ENCODE data around the gene PARP11.

DNA sequence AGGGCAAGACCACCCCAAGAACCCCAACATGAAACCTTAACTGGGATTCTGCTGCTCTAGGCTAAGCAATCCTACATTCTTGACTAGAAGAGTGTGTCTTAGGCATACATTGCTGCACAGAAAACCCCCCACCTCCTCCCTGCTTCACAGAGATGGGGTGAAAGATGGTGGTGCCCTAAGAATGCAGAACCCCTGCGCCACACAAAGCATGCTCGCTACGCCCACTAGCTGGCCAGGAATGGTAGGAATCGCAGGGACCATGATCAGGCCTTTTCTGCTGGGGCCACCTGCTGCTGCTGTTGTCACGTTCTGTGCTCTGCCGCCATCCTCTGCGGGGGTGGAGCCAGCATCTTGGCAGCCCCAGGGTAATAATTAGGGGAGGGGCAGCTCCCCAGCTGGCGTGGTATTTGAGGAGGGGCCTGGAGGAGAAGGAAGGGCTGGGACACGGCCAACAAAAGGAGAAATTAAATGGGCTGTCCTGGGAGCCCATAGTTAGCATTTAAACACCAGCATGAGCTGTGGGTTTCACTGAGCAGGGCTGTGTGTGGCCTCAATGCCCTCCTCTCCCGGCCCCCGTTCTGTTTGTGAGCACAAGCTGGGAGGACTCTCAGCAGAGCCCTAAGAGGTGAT lies 324.0 kb downstream of the CACNA1C start:
- RRBS, result no CpG with 5 or more reads among the region's 11 CpGs

DNA sequence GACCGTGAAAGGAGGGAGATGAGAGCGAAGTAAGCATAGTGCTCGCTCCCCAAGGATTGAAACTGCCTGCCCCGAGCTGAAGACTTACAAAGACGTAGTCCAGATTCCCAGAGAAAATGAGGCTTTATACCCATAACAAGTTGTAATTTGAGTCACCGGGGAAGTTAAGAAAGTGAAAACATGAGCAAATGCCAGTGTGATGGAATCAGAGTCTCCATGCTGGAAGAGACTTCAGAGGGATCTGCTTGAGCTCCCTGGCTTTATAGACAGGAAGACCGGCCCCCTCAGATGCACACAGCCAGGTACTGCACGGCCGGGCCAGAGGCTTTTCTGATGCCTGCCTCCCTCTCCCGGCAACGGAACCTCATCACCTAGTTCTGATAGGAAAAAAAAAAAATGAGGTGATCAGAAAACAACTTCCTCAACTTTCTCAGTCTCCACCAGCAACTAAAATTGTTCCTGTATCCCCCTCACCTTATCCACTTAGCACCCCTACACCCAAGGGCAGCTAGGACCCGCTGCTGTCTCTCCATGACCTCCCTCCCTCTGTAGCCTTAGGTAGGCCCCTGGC lies 332.3 kb downstream of the CACNA1C start:
- RRBS, result 33% methylated on average over 4 of the region's 12 CpGs

DNA sequence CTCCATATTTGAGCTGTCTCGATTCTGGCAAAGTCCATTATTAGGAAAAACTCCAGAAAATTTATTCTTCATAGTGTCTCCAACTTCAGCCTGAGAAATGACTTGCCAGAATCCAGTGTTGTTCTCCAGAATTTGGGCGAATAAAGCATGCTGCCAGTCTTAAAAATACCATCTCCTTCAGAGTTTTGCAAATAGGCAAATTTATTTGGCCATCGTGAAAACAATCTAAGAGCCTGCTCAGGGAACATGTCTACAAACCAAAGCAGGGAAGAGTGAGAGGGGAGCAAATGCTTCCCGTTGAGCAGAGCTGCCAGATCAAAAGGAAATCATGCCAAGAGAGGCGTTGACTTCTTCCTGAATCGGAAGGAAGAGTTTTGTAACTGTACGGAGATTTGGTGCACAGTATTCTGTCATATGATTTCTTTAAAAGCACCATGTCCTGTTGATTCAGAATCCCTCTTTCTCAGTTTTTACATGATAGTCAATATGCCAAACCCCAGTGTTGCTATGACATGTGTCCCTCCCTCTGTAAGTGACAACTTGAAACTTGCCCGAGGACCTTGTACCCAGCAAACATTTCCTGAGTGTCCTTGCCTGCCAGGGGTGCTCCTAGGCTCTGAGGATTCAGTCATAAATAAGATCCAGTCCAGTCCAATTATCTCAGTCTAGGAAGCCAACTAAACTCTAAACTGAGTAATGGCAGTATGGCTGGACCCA lies 300.3 kb upstream of the FKBP4 start:
- RRBS, result no CpG with 5 or more reads among the region's 8 CpGs

GRCh38 chr12:2496785-2497035 lies 298.1 kb upstream of the FKBP4 start:
- RRBS, result no CpG with 5 or more reads among the region's 4 CpGs

- RRBS, result 6% methylated on average over 33 of the region's 61 CpGs
These were observed 945 bp downstream of the FKBP4 start for GRCh38 chr12:2795608-2796221.

DNA sequence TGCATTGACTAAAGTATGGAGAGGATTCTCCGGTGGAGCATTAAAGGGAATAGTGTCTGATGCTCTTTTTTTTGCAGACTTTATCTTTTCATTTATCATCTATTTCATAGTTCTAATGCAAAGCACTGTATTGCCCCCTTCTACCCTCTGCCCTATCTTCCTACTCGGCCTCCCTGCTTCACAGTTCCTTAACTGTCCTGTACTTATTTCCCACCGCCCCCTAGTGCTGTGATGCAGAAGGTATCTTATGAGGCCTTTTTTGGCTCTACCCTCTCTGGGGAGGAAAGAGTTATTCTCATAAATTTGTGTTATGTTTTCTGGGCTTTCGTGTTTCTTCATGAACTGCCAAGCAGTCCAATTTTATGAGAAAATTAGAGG lies 1.1 kb downstream of the ITFG2 start:
- RRBS, result no CpG with 5 or more reads among the region's 4 CpGs

- RRBS, result no CpG with 5 or more reads among the region's 28 CpGs
These were observed 1.8 kb downstream of the TEX52 start for GRCh38 chr12:2854883-2855633.

DNA sequence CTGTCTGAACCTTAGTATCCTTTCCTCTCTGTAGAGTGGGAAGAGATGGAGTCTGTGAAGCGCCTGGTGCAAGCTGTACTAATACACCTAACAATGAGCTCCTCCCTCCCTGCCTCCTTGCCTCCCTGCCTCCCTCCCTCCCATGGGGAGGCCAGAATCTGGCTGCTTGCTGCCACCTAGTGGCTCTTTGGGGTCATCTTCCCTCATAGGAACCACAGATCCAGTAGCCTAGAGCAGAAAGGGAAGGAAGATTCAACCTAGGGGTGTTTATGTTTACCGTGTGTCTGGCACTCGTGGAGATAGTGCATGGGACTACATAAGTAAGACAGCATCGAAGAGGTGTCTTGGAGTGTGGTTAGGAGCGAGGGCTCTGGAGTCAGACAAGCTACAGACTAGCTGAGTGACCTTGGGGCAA lies 35.6 kb upstream of the TSPAN9 start:
- RRBS, result no CpG with 5 or more reads among the region's 5 CpGs

- RRBS, result 2% methylated on average over 73 of the region's 108 CpGs
These were observed 123.1 kb downstream of the TSPAN9 start for GRCh38 chr12:3199883-3200980.

GRCh38 chr12:3205778-3206631 lies 128.8 kb downstream of the TSPAN9 start:
- RRBS, result no CpG with 5 or more reads among the region's 14 CpGs

DNA sequence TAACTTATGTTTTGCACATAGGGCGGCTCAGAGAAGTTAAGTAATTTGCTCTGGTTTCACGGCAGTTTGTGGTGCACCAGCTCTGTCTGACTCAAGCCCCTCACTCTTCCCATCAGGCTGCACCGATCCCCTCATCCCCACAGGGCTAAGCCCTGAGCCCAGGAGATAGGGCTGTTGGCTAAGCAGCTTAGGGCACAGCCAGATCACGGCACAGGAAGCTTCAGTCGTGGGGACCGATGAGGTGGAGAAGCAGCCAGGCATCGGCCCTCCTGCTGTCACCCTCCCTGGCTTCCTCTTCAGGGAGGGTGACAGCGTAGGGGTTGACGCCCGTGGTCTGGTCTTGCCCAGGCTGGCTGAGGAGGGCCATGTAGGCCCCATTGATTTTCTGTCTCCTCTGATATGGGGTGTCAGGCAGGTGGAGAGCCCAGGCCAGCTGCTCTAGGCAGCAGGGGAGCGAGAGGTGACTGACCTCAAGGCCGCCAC lies 166.2 kb downstream of the TSPAN9 start:
- RRBS, result no CpG with 5 or more reads among the region's 12 CpGs

GRCh38 chr12:3310963-3311460 lies 180.0 kb upstream of the PRMT8 start:
- RRBS, result 51% methylated on average over 4 of the region's 17 CpGs

- RRBS, result no CpG with 5 or more reads among the region's 11 CpGs
These were observed 157.5 kb upstream of the PRMT8 start for GRCh38 chr12:3333384-3333953.

DNA sequence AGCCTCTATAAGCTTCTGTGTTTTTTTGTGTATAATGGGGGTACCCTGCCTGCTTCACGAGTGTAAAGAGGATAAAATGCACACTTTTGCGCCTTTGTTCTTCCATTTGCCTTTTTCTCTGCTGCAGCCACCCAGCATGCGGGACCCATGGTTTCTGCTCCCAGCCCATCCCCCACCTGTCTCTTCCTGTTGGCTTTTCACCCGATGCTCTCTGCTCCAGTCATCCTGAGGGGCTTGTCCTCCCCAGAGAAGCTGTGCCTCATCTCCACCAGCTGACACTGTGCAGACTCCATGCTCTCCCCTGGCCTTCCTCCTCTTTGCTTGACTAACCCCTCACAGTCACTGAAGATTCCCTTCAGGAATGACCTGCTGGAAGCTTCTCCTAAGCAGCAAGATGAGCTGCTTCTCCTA lies 16.7 kb upstream of the PRMT8 start:
- RRBS, result no CpG with 5 or more reads among the region's 4 CpGs

- RRBS, result 3% methylated on average over 9 of the region's 25 CpGs
These were observed 1.3 kb downstream of the PRMT8 start for GRCh38 chr12:3492365-3492675.

DNA sequence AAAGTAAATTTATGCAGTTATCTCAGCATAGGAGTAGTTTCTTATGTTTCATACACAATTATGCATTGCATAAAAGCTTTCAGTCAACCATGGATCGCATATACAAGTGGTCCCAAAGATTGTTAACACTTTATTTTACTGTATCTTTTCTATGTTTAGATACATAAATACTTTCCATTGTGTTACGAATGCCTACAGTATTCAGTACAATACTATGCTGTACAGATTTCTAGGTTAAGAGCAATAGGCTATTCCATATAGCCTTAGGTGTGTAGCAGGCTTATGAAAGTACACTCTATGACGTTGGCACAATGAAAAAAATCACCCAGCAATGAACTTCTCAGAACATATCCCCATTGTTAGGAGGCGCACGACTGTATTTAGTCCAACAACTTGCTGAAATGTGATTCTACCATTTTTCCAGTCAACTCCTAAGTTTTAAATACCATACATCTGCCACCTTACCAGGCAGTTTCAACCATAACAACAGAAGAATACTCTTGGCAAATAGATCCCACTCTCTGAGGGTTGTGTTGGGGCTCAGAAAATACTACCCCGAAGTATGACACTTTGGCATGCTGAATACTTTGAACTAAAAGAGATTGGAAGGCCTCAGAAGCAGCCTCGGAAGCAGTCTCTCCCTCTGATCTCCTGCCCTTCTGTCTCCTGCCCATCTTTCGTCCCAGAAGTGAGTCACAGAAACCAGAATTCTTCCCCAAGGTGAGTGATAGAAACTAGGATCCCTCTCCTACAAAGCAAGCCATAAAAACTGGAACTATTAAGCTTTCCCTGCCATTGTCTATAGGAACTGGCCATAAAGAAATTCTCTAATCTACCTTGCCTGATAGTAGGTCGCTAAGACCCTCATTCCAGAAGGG lies 1.7 kb downstream of the PARP11 start:
- RRBS, result no CpG with 5 or more reads among the region's 9 CpGs

DNA sequence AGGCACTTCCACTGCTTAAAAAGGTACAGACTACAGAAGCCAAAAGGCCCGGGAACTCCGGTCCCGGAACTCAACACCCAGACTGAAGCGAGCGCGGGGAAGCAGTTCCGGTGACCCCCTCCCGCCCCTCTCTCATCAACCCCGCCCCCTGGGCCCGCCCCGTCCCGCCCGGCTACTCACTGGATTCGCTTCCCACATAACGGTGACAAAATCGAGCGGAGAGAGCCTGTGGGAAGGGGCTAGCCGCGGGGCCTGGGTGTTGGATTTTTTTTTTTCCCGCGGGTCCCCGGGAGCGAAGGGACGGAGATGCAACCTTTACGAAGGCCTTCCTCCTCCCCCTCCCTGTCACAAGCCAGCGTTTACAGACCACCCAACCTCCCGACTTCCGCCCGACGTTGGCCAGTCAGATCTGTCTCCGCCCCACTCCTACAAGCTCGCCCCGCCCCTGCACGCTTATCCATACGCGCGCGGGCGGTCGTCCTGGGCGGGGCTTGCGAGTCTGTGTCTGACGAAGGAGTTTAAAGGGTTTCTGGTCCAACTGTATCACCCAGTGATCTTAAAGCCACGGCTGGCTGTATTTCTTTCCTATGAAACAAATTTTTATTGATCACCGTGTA lies at the start of gene PARP11:
Gene PARP11, minus strand, starts transcription at position 368 of the 617 bp plus-strand sequence.
- RRBS, result under 1% methylated on average over 12 of the region's 45 CpGs

- RRBS, result no CpG with 5 or more reads among the region's 4 CpGs
These were observed 12.2 kb upstream of the PARP11 start for GRCh38 chr12:3885470-3885799.

- RRBS, result no CpG with 5 or more reads among the region's 7 CpGs
These were observed 24.4 kb upstream of the PARP11 start for GRCh38 chr12:3897328-3898216.

DNA sequence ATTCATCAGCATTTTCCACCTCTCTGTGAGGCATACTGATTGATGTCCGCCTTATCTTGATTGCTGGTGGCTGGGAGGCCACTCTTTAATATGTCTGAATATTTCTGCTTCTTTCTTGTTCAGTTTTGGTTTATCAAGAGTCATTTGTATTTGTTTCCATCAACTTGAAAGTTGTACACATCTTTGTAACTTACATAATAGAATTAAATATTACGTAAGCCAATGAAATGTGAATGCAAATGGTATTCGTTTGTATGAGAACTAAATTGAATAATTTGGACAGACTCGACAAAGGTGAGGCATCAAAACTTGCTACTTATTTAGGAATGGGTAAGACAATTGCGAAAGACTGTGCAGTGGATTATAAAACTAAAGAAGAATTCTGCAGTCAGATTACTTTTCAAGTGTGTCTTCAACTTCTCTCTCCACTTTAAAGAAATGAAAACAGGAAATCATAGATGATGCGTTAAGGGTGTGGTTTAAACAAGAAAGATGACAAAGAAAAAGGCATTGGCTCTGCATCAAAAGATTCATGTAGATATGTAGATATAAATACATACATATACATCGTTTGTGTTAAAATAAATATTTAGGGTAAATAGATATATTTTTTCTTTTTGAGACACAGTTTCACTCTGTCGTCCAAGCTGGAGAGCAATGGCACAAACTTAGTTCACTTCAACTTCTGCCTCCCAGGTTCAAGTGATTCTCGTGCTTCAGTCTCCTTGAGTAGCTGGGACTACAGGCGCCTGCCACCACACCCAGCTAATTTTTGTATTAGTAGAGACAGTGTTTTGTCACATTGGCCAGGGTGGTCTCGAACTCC lies 74.5 kb upstream of the PARP11 start:
- RRBS, result no CpG with 5 or more reads among the region's 11 CpGs